Lower leg skin (tissue), 2 donors: ENCODE data around the gene TPT1.

DNA sequence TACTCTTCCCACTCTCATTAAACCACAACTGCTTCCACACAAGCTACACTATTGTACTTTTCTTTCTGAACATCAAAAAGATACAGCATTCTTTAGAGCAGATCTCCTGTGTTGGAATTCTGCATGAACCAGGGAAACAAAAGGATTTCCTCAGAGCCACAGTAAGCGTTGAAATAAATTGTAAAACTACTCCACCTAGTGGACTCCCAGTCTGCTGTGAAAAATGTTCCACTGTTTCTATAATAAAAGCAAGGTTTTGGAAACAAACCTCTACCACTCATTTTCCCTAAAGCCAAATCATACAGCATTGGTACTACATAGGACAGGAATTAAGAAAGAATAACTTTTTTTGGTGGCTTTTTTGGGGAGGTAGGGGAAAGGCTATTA is 19.4 kb downstream of the NUFIP1 start:
- PRO-cap: no peak
- RAMPAGE, long total RNA, 2 experiments: no peak in any of the 2 experiments

GRCh38 chr13:45330907-45331968 is 9.7 kb downstream of the TPT1 start:
- PRO-cap: no peak
- RAMPAGE, long total RNA, 2 experiments: no peak in any of the 2 experiments

GRCh38 chr13:45341049-45342095 is at the start of gene TPT1:
Gene TPT1 (minus strand): TSS chr13:45341183.
- PRO-cap: bidirectional peak, plus-strand start at chr13:45341612, minus-strand start at chr13:45341183; bidirectional peak, plus-strand start at chr13:45341943, minus-strand start at chr13:45341818
- RAMPAGE, long total RNA, 2 experiments: start-site peak on the plus strand in 2 of 2 experiments, at chr13:45341392-45341630 at its widest, 17 to 79 reads per replicate; start-site peak on the minus strand in 2 of 2 experiments, at chr13:45341042-45341234 at its widest, 3,334 to 4,595 reads per replicate

GRCh38 chr13:45342096-45342256 is 993 bp upstream of the TPT1 start:
- PRO-cap: no peak
- RAMPAGE, long total RNA, 2 experiments: no peak in any of the 2 experiments

- PRO-cap: no peak
- RAMPAGE, long total RNA, 2 experiments: no peak in any of the 2 experiments
These were observed 37.8 kb upstream of the TPT1 start for GRCh38 chr13:45378706-45379356.

- PRO-cap: unidirectional peak, plus-strand start at chr13:45379788
- RAMPAGE, long total RNA, 2 experiments: no peak in any of the 2 experiments
These were observed 38.5 kb upstream of the TPT1 start for GRCh38 chr13:45379426-45379984.

- PRO-cap: no peak
- RAMPAGE, long total RNA, 2 experiments: no peak in any of the 2 experiments
These were observed 35.8 kb downstream of the COG3 start for GRCh38 chr13:45500514-45500983.

- PRO-cap: no peak
- RAMPAGE, long total RNA, 2 experiments: no peak in any of the 2 experiments
These were observed 29.7 kb upstream of the ERICH6B start for GRCh38 chr13:45645293-45645609.

DNA sequence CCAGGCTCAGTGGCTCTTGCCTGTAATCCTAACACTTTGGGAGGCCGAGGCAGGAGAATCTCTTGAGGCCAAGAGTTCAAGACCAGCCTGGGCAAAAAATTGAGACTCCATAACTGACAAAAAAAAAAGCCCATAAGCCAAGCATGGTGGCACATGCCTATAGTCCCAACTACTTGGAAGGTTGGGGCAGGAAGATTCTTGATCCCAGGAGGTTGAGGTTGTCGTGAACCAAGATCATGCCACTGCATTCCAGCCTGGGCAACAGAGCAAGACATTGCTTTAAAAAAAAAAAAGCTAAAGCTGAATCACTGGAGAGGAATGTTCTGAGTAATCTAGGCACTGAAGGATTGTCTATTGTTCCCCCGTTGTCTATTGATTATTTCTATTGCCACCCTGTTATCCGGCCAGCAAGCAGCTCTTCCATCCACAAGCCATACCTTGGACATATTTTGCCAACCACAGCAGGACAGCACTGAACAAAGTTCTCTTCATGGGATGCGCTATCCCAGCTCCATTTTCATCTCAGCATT is 21.9 kb upstream of the SIAH3 start:
- PRO-cap: no peak
- RAMPAGE, long total RNA, 2 experiments: no peak in any of the 2 experiments

DNA sequence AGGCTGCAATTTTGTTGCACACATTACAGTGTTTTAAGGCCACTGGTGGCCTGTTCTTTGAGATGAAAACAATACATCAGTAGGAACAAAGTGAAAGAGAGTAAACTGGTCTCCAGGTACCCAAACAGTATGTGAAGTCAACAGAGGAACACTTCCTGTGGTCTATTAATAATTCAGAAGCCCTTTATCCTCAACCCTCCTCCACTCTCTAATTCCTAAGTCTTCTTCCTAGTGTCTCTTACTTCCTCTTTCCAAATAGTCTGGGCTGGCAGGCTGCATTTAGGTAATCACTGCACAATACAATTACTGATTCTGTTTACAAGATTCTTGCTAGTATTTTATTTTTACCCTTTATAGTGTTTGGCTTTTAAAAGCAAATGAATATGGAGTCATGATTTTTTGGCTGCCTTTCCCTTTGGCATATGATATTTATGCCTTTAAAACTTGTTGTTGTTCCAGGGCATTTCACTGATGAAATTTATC is 2.8 kb downstream of the CPB2 start:
- PRO-cap: no peak
- RAMPAGE, long total RNA, 2 experiments: no peak in any of the 2 experiments

- PRO-cap: no peak
- RAMPAGE, long total RNA, 2 experiments: no peak in any of the 2 experiments
These were observed 17.4 kb upstream of the CPB2 start for GRCh38 chr13:46122237-46122663.

- PRO-cap: no peak
- RAMPAGE, long total RNA, 2 experiments: no peak in any of the 2 experiments
These were observed 33.8 kb downstream of the LCP1 start for GRCh38 chr13:46148149-46148685.

- PRO-cap: no peak
- RAMPAGE, long total RNA, 2 experiments: no peak in any of the 2 experiments
These were observed 1.3 kb upstream of the LCP1 start for GRCh38 chr13:46183053-46183903.

GRCh38 chr13:48001950-48002464 is 934 bp upstream of the SUCLA2 start:
- PRO-cap: no peak
- RAMPAGE, long total RNA, 2 experiments: no peak in any of the 2 experiments

DNA sequence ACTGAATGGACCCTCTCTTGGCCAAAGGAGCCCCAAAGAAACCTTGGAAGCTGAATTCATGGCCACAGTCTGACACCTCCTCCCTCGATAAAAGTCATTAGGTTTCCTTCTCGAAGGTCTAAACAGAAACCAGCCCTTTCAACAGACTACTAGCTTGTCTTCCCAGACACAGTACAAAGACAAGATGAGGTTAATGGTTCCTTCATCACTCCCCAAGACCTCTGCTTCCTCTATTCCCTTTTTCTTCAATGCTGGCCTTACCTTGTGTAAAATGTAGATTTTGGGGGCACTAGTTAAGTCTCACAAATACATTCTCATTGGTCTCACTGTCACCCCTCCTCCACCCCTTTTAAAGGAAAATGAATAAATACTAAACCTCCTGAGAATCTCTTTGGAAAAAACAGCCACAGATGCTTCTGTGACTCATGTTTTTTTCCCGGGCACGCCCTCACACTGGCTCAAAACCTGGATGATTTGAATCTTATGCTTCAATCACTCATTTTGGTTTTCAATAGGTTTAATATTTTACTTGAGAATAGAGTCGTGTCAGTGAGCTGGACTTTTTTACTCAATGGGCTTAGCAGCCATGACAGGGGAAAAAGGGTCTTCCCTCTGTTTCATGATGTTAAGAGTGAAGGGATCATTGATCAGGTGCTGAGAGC is 65.9 kb upstream of the MED4 start:
- PRO-cap: no peak
- RAMPAGE, long total RNA, 2 experiments: no peak in any of the 2 experiments

- PRO-cap: no peak
- RAMPAGE, long total RNA, 2 experiments: start-site peak on the plus strand in 1 of 2 experiments, at chr13:48258847-48258900 at its widest, 194 reads per replicate
These were observed 25.7 kb downstream of the ITM2B start for GRCh38 chr13:48258656-48259200.

DNA sequence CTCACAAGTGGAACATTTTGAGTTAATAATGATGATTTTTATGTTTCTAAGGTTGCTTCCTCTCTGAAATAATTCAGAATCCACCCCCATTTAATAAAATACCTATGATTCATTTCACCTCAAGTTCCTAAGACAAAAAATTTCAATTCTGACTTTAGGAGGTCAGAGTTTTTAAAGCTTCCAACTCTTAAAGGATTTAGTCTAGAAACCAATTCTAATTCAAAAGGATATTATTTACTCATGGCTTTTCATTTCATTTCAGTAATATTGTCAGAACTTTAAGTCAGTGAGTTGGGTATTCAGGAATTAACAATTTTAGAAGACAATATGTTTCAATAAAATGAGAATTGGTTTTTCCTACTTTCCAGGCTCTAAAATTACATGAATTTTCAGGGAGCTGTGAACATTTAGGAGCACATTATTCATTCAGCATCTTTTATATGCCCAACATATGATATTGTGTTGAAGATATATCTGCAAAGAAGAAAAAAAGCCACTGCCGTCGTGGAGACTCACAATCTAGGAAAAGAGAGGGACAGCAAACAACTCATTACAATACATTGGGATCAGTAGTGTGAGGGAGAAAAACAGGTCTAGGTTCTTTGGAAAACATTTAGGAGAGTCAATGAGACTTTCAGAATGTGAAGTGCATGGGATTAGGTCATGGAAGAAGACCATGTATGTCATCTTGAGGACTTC is 29.3 kb downstream of the ITM2B start:
- PRO-cap: no peak
- RAMPAGE, long total RNA, 2 experiments: no peak in any of the 2 experiments

DNA sequence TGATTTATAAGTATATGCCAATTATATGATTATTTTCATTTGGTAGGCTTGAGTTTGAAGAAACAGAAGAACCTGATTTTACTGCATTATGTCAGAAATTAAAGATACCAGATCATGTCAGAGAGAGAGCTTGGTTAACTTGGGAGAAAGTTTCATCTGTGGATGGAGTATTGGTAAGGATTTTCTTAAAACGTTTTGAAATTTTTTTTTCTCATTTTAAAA is 3.6 kb downstream of the RB1 start:
- PRO-cap: no peak
- RAMPAGE, long total RNA, 2 experiments: no peak in any of the 2 experiments

DNA sequence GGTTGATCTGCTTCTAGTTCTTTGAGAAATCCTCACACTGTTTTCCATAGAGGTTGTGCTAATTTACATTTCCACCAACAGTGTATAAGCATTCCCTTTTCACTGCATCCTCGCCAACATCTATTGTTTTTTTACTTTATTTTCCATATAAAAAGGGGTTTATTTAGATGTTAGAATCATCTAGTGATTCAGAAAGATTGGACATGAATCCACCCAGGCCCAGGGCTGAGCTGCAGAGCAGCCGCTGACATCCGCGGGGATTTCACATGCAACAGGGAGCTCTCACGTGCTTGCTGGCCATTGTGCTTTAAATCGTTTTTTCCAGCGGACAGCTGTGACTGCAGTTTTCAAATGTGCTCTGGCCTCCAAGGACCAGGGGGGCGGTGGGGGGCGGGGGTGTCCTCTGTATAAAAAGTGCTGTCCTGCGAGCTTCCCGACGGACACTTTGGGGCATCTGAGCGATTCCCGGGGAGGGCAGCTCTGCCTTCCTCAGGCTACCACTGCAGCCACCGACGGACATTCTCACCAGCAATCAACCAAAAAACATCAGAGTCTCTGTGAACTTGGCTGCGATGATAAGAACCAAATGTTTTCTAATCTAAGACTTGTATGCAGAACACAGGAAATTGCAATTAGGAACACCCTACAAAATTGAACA is 12.5 kb downstream of the RB1 start:
- PRO-cap: no peak
- RAMPAGE, long total RNA, 2 experiments: no peak in any of the 2 experiments

DNA sequence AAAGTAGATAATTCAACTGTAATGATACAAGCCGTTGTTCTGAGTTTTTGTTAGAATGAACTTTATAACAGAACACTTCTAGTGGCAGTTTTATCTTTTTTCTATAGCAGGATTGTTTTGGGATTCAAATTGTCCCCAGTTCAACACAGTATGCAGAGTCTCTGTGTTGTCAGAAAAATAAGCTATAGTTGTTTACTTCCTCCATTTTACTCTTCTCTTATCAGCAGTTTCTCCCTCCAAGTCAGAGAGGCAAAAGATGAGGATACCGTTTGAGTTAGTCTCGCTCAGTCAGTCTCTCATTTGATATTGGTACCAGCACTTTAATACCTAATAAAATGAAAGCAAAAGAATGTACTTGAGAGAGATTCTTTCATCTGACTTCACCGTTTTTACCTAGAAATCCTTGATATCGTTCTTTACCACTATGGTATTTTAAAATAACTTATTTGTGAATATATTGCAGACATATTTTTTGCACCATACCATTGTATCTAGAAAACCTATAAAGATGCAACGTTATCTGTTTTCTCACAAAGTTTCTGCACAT is 54.4 kb downstream of the LPAR6 start:
- PRO-cap: no peak
- RAMPAGE, long total RNA, 2 experiments: no peak in any of the 2 experiments